LNCaP clone FGC (cell line): Measurements from ENCODE around the gene DNAJA3.

DNA sequence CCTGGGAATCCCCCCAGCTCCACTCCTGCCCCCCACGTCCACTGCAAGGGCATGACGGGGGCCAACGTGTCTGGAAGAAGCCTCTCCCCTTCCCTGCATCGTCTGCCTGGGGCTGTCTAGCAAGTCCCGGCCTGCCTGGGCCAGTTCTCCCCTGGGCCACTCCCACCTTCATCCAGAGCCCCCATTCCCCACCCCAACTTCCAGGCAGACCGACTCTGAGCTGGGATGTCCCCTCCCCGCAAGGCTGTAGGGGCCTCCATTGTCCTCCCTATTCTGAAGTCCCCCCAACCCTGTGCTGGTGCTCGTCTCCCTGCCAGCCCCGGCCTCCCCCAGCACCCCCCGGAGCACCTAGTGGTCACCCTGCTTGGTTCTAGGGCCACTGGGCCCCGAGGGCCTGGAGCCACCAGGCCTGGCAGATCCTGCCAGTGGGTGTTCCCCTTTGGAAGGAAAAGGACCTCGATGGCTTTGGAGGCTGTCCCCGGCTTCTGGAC, 4.7 kb downstream of the GLIS2 start:
- RRBS, 2 experiments, result no CpG with 5 or more reads among the region's 13 CpGs

GRCh38 chr16:4345556-4346205, 5.4 kb downstream of the PAM16 start:
- RRBS, 2 experiments, result no CpG with 5 or more reads among the region's 13 CpGs

DNA sequence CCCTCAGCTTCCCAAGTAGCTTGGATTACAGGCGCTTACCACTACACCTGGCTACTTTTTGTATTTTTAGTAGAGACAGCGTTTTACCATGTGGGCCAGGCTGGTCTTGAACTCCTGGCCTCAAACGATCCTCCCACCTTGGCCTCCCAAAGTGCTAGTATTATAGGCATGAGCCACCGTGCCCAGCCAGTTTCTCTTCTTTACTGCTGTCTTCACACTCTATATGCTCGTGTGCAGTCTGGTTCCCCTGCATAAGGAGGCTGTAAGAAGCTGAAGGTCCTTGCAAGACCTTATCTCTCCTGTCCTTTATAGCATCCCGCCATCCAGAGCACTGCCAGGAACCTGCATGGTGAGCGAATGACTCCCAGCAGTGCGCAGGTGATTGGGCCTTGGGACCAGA, 2.9 kb upstream of the PAM16 start:
- RRBS, 2 experiments, result no CpG with 5 or more reads among the region's 8 CpGs

GRCh38 chr16:4369345-4369967, 2.2 kb upstream of the VASN start:
- RRBS, 2 experiments, result no CpG with 5 or more reads among the region's 10 CpGs

- RRBS, 2 experiments, result 55 to 67% methylated on average over 5 to 7 of the region's 35 CpGs
Observed at GRCh38 chr16:4376628-4377540, 5.2 kb downstream of the VASN start.

GRCh38 chr16:4425699-4426621, at the start of gene DNAJA3:
DNAJA3 (plus strand) TSS chr16:4425868.
- RRBS, 2 experiments, result under 1 to 1% methylated on average over 26 of the region's 72 CpGs

- RRBS, 2 experiments, result no CpG with 5 or more reads among the region's 2 CpGs
Observed at GRCh38 chr16:4501259-4501578, 25.0 kb downstream of the HMOX2 start.

GRCh38 chr16:4610519-4610790, 4.2 kb downstream of the UBALD1 start:
- RRBS, 2 experiments, result no CpG with 5 or more reads among the region's 7 CpGs

GRCh38 chr16:4615764-4616402, 1.2 kb upstream of the UBALD1 start:
- RRBS, 2 experiments, result 0 to under 1% methylated on average over 5 to 10 of the region's 39 CpGs

DNA sequence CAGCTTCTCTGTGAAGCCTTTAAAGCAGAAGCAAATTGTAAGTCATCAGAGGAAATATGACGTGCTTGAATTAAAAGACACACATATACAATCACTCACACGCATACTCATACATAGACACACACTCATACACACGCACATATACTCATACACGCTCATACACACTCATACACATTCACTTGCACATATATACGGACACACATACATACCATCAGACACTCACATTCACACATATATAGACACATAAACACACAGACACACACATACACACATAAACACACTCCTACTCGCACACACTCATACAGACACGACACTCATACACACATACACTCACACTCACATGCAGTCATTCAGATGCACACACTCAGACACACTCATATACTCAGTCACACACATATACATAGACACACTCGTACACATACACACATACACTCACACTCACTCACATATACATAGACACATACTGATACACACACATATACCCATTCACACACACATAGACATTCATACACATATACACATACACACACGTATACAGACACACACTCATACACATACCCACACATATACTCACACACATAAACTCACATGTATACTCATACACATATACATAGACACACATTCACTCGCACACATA, 25.0 kb upstream of the NUDT16L1 start:
- RRBS, 2 experiments, result no CpG with 5 or more reads among the region's 10 CpGs

GRCh38 chr16:4673767-4673999, 19.7 kb upstream of the NUDT16L1 start:
- RRBS, 2 experiments, result no CpG with 5 or more reads among the region's 9 CpGs

DNA sequence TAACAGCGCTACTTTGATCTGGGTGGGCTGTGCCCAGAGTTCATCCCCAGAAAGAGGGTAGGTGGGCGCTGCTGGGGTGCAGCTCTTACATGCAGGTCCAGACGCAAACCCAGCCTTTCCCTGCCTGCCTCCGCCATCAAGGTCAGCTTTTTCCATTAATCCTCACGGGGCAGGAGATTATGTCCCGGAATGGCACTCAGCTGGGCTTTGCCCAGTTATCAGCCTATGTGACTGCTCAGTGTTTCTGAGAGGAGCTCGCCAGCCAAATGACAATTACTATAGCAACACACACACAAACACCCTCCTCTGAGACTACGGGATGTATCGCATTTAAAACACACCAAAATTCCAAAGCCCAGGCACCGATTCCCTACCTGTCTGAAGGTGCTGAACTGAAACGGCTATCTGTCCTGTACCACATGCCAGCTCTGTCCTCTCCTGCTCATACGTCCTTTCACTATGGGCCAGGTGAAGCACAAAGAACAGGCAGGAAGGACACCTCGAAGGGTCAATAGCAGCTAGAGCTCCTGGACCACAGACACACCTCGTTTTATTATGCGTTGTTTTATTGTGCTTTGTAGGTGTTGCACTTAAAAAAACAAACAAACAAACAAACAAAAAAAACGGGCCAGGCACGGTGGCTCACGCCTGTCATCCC, 20.0 kb downstream of the GLYR1 start:
- RRBS, 2 experiments, result no CpG with 5 or more reads among the region's 18 CpGs

- RRBS, 2 experiments, result 2% methylated on average over 13 to 15 of the region's 19 CpGs
Observed at GRCh38 chr16:4846994-4847158, 212 bp downstream of the GLYR1 start.

DNA sequence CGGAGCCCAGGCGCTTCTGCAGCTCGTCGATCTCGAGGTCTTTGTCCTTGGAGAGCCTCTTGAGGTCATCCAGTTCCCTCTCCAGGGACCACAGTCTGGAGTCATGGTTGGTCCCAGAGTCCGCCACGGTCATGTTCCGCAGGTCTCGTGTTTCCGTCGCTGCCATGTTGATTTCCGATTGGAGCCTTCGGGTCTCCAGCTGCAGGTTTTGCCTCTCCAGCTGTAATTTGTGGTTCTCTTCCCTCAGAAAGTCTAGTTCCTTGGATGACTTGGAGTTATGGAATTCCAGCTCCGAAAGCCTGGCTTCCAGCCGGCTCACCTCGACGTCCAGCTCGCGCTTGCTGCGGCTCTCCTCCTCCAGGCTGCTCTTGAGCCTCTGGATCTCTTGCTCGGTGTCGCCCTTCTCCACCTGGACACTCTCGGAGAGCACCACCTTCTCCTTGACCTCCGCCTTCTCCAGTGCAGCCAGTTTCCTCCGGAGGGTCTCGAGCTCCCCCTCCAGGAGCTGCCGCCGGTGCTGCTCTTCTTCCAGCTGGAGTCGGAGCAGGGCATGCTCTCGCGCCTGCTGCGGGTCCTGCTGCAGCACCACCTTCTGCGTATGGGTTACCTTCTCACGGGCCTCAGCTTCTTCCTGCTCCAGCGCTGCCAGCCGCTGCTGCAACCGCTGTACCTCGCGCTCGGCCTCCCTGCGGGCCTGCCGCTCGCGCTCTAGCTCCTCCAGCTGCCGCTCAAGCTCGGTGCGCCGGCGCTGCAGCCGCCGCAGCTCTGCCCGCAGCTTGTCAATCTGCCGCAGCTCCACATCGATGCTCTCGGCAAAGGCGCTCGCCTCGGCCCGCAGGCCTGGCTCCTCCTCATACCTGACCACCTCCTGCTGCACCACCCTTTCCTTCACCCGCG, 36.7 kb downstream of the UBN1 start:
- RRBS, 2 experiments, result no CpG with 5 or more reads among the region's 61 CpGs

- RRBS, 2 experiments, result no CpG with 5 or more reads among the region's 6 CpGs
Observed at GRCh38 chr16:4887949-4888364, 40.7 kb downstream of the UBN1 start.

DNA sequence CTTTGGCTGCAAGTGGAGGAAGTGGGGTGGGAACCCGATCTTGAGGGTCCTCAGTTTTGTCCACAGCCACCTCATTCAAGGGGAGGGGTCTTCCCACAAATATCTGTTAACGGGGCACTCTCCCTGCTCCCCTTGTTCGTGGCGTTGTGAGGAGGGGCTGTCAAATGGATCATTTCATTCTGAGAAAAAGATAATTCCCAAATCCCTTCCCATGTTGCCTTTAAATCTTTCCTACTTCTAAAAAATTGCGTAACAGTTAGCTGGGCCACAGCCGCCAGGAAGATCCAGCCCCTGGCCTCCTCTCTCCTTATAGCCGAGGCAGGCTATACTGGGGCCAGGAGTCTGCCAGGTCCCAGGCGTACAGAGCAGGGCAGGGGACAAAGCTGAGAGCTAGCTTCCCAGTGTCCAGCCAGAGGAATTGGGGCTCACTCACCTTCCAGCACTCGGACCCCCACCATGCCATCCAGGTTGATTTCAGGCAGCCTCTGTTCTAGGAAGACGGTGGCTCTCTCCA, 431 bp downstream of the C16orf89 start:
- RRBS, 2 experiments, result no CpG with 5 or more reads among the region's 10 CpGs

DNA sequence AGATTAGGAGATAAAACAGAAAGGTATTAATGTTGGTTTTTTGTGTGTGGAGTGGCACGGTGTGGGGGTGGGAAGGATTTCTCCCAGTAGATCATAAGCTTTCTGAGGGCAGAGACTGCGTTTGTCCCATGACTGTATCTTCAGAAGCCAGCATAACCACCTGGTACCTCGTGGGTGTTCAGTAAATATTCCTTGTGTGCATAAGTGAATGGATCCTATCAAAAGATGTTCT, 237.9 kb upstream of the EEF2KMT start:
- RRBS, 2 experiments, result no CpG with 5 or more reads among the region's 3 CpGs

DNA sequence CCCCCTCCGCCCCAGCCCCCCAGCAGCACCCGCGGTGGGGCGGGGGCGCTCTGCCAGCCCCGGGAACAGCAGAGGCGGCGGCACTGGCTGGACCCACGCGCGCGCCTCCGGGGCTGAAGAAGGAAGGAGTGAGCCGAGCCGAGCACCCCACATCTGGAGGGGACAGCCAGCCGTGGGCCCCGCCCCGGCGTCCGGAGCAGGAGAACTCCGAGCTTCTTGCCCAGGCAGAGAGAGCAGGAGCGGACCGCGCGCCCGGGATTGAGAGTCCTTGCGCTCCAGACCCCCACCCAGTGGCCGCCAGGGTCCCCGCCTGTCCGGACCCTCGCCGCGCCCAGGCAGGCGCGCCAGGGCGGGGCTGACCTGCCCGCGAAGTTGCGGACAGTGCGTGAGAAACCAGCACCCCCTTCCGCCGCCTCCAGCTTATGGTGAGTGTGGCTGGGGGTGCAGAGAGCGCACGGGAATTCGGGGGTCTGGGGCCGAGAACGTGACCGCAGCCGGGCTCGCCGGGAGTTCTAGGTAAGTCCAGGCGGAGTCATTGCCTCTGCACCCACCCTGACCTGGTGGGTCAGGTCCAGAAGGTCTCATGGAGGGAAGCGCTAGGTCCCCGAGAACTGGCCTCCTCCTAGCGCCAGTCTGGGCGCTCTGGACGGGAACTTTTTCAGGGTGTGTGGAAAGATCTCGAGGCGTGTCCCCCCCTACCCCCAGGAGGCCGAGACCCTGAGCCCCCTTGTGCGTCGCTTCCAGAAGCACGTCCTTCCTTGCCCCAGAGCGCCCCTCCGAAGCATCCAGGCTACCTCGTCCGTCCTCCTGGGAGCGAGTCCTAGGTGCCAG, 868 bp downstream of the RBFOX1 start:
- RRBS, 2 experiments, result 3% methylated on average over 24 of the region's 68 CpGs

GRCh38 chr16:6483093-6483936, 464.5 kb downstream of the RBFOX1 start:
- RRBS, 2 experiments, result 33 to 36% methylated on average over 30 to 32 of the region's 71 CpGs

DNA sequence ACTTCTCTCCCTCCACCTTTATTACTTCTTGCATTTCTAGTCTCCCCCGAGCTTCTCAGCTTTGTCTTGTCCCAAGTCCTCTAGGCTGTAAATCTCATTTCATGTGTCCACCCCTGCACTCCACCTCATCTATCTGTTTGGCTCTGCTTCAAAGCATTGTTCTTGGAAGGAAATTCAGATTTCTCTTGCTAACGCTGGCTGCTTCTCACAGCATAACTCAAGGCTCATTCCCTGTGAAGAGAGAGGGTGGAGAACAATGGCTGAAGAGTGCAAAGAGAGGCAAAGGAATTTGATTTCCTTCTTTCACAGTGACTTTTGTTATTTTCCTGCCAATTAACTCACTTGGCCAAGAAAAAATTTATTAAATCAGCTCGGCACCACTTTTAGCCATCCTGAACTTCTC, 476.5 kb downstream of the TMEM114 start:
- RRBS, 2 experiments, result no CpG with 5 or more reads among the region's 3 CpGs